Thyroid gland (tissue), 7 donors: ENCODE measurements around a stretch of chr17.

DNA sequence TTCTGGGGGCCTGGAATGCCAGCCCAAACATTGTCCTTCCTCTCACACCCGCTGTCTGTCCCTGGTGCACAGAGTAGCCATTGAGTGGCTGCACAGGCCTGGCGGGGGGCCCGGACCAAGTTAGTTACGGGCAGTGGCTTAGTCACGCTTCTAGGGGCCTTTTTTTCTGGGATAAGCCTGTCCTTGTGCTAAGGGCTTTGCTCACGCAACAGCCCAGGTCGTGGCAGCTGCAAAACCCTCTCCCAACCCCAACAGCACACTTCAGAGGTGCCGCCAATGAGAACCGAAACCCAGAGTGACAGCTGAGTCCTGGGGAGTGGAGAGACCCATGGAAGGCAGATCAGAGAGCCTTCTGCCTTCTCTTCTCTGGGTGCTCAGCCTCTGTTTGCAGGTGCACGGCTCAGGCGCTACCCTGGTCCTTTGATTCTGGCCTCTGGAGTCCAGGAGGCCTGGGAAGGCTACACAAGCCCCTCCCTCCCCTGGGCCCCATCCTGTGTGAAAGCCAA lies 9.0 kb downstream of the WSCD1 start:
- PRO-cap, 2 experiments, result no peak in any of the 2 experiments
- RAMPAGE, long total RNA, 5 experiments, result no peak in any of the 5 experiments

DNA sequence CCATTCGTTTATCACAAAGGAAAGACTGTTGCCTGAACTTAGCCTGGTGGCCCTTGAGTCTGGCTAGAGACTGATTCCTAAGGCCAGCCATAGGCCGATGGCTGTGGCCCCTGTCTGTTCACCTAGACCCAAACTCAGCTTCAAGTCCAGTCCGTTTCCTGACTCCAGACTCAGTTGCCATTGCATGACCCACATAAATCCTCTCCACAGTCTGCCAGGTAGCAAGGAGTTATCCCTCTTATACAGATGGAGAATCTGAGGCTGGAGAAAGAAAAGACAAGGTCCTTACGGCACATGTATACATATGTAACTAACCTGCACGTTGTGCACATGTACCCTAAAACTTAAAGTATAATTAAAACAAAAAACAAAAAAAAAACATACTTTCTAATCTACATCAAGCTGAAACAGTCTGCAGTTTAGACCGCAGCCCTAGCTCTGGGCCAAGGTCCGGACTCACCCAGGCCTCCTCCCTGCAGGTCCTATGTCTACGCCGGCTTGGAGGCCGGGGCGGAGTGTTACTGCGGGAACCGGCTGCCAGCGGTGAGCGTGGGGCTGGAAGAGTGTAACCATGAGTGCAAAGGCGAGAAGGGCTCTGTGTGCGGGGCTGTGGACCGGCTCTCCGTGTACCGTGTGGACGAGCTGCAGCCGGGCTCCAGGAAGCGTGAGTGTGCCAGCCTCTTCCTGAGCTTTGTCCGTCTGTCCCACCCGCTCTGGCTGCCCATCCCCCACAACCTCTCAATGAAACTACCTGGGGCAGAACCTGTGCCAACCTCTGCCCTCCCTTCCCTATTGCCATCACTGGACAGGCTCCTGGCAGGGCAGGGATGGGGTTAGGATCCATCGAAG lies 19.9 kb downstream of the WSCD1 start:
- PRO-cap, 2 experiments, result no peak in any of the 2 experiments
- RAMPAGE, long total RNA, 5 experiments, result no peak in any of the 5 experiments

- PRO-cap, 2 experiments, result no peak in any of the 2 experiments
- RAMPAGE, long total RNA, 5 experiments, result no peak in any of the 5 experiments
Measured at GRCh38 chr17:6457529-6458225, 13.4 kb downstream of the PIMREG start.

DNA sequence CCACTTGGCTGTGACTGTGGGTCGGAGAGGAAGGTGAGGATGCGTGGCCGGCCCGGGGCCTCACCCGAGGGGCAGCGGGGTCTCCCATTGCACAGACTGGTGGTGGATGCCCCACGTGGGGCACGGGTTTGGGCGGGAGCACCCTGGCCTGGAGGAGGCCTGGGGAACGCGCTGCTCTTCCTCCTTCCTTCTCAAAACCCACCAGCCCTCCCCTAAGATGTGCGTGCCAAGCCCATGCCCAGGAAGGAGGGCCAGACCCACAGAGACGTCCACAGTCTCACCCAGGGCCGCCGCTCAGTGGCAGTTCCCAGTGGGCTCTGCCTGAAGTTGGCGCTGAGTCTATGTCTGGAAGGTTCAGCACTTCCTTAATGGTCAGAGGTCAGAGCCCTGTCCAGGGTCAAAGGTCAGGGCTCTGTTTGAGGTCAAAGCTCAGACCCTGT lies 26.2 kb downstream of the PIMREG start:
- PRO-cap, 2 experiments, result no peak in any of the 2 experiments
- RAMPAGE, long total RNA, 5 experiments, result no peak in any of the 5 experiments

- PRO-cap, 2 experiments, result no peak in any of the 2 experiments
- RAMPAGE, long total RNA, 5 experiments, result no peak in any of the 5 experiments
Measured at GRCh38 chr17:6495641-6496623, 51.7 kb downstream of the PIMREG start.

DNA sequence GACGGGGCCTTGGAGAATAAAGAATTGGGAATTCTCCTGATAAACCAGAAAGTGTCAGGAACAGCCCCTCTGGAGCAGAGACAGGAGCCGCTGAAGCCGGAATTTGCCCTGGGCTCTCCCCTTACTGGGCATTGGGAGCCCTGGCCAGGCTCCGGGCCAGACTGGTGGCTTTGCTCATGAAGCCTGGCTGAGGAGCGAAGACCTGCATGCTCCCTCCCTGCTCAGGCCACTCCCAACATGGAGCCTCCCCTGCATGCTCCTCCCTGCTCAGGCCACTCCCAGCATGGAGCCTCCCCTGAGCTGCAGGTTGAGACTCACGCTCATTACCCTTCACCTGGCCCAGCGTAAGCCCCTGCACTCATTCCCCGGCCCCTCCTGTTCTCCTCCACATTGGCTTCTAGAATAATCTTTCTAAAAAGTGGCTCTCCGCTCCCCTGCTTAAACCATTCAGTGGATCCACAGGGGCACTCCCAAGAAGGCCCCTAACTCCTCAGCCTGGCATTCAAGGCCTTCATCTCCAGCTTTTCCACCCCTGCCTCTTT lies 46.9 kb downstream of the PITPNM3 start:
- PRO-cap, 2 experiments, result no peak in any of the 2 experiments
- RAMPAGE, long total RNA, 5 experiments, result no peak in any of the 5 experiments

- PRO-cap, 2 experiments, result no peak in any of the 2 experiments
- RAMPAGE, long total RNA, 5 experiments, result no peak in any of the 5 experiments
Measured at GRCh38 chr17:6591494-6592071, 35.2 kb upstream of the PITPNM3 start.

DNA sequence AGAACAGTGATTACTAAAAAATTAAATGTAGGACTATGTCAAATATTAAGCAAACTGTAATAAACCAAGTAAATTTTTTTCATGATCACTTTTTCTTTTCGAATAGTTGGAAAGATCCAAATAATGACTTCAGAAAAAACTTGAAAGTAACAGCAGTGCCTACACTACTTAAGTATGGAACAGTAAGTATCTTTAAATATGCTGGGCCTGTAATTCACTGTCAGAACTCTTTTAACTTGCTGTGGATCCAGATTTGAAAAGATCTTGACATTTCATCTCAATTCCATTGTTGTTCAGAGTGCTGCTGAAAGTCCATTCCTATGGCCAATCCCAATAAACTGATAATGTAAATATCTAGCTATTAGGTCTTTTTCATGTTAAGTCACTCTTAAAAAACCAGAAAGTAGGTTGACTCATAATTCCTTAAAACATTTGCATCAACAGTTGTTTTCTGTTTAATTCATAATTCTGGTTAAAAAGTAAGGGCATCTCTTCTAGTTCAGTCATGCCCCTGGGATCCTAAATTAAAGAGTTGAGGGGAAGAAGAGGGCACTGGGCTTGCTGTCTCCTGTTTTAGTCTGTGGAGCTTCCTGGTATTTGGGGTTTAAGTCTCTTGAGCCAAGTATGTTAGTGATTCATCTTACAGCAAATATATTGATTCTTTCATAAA lies 1.4 kb downstream of the TXNDC17 start:
- PRO-cap, 2 experiments, result no peak in any of the 2 experiments
- RAMPAGE, long total RNA, 5 experiments, result no peak in any of the 5 experiments

DNA sequence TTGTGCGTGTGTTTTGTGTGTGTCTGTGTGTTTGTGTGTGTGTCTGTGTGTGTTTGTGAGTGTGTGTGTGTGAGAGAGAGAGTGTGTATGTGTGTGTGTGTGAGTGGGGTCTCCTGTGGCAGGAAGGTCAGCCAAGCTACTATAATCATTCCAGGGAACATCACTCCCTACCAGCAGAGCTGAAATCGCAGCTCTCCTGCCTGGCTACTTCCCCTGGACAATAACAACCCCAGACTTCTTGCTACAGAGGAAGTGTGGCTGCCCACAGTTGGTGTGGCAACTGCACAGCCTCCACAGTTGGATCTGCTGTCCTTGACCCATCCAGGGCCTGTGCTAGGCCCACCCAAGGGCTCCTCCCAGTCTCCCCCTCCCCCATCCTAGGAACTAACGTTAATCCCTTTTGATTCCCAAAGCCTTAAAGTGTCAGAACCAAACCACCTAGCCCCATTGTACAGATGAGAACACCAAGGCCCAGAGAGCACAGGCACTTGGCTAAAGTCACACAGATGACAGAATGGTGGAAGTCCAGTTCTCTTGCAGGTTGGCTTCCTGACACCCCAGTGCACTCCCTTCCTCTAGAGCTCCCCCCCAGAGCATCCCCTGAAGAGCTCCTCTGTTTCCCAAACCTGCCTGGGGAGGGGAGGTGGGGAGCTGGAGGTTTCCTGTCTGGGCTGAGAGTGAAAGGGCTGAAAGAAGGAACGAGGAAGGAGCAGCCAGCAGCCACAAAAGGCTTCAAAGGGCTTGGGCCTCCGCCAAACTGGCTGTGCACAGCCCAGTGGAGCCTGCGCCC lies 1.3 kb downstream of the SLC13A5 start:
- PRO-cap, 2 experiments, result no peak in any of the 2 experiments
- RAMPAGE, long total RNA, 5 experiments, result no peak in any of the 5 experiments

DNA sequence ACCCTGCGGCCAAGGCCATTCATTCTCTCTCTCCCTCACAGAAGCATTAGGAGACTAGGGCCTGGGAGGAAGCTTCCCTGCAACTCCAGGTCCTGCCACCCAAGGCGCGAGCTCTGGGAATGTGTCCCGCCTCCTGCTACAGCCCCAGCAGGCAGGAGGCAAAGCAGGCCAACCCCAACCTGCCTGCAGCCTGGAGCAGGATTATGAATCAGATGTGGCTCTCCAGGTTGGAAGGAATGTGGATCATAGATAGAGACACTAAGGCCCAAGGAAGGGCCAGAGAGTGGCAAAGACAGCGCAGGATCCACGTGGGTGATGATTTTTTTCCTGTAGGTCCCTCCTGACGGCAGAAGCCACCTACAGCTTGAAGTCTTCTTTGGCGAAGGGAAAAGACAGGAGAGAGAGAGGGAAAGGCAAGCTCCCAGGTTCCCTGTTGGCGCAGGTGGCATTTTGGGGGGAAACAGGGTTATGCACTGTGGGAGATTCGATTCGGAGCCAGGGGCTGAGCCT lies 694 bp downstream of the SLC13A5 start:
- PRO-cap, 2 experiments, result no peak in any of the 2 experiments
- RAMPAGE, long total RNA, 5 experiments, result no peak in any of the 5 experiments

GRCh38 chr17:6757583-6758134 lies 1.8 kb downstream of the XAF1 start:
- PRO-cap, 2 experiments, result no peak in any of the 2 experiments
- RAMPAGE, long total RNA, 5 experiments, result no peak in any of the 5 experiments

GRCh38 chr17:6761471-6762230 lies 5.8 kb downstream of the XAF1 start:
- PRO-cap, 2 experiments, result no peak in any of the 2 experiments
- RAMPAGE, long total RNA, 5 experiments, result no peak in any of the 5 experiments

- PRO-cap, 2 experiments, result no peak in any of the 2 experiments
- RAMPAGE, long total RNA, 5 experiments, result no peak in any of the 5 experiments
Measured at GRCh38 chr17:6996553-6997109, 782 bp downstream of the ALOX12 start.

- PRO-cap, 2 experiments, result peak in 1 of 2 experiments; most common plus-strand start chr17:7042441 (in 1)
- RAMPAGE, long total RNA, 5 experiments, result no peak in any of the 5 experiments
Measured at GRCh38 chr17:7041940-7042544, 1.9 kb downstream of the SLC16A11 start.

GRCh38 chr17:7074985-7075523 lies 5.0 kb downstream of the CLEC10A start:
- PRO-cap, 2 experiments, result no peak in any of the 2 experiments
- RAMPAGE, long total RNA, 5 experiments, result start-site peak on the minus strand in 1 of 5 experiments, at chr17:7075182-7075409 at its widest, 6 reads per replicate

DNA sequence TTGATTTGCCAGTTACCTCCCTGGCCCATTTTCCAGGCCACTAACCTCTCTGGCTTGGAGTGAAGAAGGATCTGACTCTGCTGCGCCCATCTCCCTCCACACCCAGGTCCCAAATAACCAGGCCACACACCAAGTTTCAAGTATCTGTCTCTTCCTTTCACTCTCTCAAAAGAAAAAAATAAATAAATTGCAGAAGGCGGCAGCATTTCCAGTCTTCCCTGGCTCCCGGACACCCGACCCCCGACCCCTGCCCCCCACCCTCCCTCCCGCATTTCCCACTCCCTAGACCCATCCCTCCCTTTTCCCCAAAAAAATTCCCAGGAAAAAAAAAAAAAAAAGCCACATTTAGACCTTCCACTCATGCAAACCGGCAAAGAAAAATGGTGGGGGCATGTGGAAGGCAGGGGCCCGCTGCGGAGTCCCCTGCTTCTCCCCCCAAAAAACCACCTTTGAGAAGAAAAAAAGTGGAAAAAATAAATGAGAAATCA lies 10.6 kb upstream of the ASGR1 start:
- PRO-cap, 2 experiments, result no peak in any of the 2 experiments
- RAMPAGE, long total RNA, 5 experiments, result no peak in any of the 5 experiments

- PRO-cap, 2 experiments, result no peak in any of the 2 experiments
- RAMPAGE, long total RNA, 5 experiments, result no peak in any of the 5 experiments
Measured at GRCh38 chr17:7207174-7207936, 10.1 kb downstream of the DLG4 start.

- PRO-cap, 2 experiments, result no peak in any of the 2 experiments
- RAMPAGE, long total RNA, 5 experiments, result no peak in any of the 5 experiments
Measured at GRCh38 chr17:7207937-7208619, 9.3 kb downstream of the DLG4 start.

DNA sequence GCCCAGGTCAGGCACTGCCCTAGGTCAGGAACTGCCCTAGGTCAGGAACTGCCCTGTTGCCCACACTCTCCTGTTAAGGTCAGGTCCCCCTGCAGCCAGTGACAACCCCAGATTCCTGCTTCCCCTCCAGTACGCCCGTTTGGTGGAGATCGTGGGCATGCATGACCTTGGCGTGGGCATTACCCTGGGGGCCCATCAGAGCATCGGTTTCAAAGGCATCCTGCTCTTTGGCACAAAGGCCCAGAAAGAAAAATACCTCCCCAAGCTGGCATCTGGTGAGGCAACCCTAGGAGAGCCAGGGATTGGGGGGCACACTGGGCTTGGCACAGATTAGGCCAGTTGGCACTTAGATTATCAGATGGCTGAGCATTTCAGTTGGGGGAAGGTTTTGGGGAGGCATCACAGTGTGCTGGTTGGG lies 1.7 kb downstream of the ACADVL start:
- PRO-cap, 2 experiments, result no peak in any of the 2 experiments
- RAMPAGE, long total RNA, 5 experiments, result start-site peak on the plus strand in 1 of 5 experiments, centred at position 190 of the sequence, 34 reads per replicate

DNA sequence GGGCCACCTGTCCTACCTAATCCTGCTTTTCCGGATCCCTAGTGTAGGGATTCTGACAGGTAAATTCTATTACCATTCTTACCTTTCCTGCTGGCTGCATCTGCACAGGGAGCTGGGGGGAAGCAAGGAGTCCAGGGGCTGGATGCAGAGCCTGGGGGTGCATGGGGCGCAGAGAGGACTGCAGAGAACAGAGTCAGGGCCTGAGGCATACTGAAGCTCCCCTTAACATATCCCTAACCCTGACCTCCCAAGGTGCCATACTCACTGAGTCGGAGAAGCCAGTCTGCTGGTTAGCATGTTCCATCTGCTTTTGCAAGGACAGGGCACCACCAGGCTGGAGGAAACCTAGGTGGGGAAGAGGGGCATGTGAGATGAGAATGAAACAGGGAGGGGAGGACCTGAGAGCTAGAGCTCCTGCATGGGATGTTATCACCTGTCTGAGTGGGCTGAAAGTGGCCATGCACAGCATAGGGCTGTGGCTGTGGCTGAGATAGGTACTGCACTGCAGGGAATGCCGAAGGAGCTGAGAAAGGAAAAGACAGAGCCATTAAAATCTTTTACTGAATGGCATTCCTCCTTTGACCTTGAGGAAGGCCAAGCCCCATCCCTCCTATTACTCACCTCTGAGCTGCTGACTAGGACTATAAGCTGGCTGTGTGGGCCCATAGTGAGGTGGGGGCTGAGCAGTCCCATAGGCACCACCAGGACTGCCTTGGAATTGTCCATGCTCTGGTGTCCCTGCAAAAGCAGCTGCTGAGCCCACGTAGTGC lies 2.0 kb downstream of the GPS2 start:
- PRO-cap, 2 experiments, result no peak in any of the 2 experiments
- RAMPAGE, long total RNA, 5 experiments, result no peak in any of the 5 experiments